Testis (tissue), 5 donors: ENCODE measurements around a stretch of chr5.

- PRO-cap, 3 experiments: no peak in any of the 3 experiments
- RAMPAGE, long total RNA, 2 experiments: no peak in any of the 2 experiments
Observed at GRCh38 chr5:151570066-151570387, 21.1 kb downstream of the FAT2 start.

GRCh38 chr5:151686326-151686483 is 510 bp downstream of the SPARC start:
- PRO-cap, 3 experiments: no peak in any of the 3 experiments
- RAMPAGE, long total RNA, 2 experiments: no peak in any of the 2 experiments
- RRBS: no CpG with 5 or more reads among the region's 3 CpGs

DNA sequence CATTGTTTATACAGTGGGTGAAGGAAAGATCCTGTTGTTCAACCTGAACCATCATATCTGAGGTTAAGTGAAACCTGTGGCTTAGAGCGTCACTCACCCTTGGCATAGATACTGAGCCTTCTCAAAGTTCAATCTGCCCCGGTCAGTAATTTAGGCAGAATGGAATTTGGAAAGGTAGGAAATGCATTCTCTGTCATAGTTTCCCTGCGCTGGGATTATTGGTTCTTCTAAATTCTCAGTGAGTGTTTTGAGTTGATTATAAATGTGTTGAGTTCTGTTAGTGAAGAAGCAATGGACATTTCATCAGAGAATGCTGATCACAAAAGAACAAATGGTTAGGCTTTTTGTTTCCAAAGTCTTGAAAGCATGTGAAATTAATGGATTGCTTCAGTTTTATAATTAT is 456.3 kb upstream of the NMUR2 start:
- PRO-cap, 3 experiments: no peak in any of the 3 experiments
- RAMPAGE, long total RNA, 2 experiments: no peak in any of the 2 experiments
- RRBS: no CpG with 5 or more reads among the region's 3 CpGs

GRCh38 chr5:153516309-153517001 is 26.0 kb downstream of the GRIA1 start:
- PRO-cap, 3 experiments: no peak in any of the 3 experiments
- RAMPAGE, long total RNA, 2 experiments: no peak in any of the 2 experiments
- RRBS: no CpG with 5 or more reads among the region's 6 CpGs

GRCh38 chr5:153859556-153859801 is 179.2 kb downstream of the FAM114A2 start:
- PRO-cap, 3 experiments: no peak in any of the 3 experiments
- RAMPAGE, long total RNA, 2 experiments: no peak in any of the 2 experiments
- RRBS: no CpG with 5 or more reads among the region's 1 CpG

- PRO-cap, 3 experiments: no peak in any of the 3 experiments
- RAMPAGE, long total RNA, 2 experiments: no peak in any of the 2 experiments
- RRBS: 2% methylated on average over 4 of the region's 53 CpGs
Observed at GRCh38 chr5:154189300-154190256, 955 bp upstream of the GALNT10 start.

DNA sequence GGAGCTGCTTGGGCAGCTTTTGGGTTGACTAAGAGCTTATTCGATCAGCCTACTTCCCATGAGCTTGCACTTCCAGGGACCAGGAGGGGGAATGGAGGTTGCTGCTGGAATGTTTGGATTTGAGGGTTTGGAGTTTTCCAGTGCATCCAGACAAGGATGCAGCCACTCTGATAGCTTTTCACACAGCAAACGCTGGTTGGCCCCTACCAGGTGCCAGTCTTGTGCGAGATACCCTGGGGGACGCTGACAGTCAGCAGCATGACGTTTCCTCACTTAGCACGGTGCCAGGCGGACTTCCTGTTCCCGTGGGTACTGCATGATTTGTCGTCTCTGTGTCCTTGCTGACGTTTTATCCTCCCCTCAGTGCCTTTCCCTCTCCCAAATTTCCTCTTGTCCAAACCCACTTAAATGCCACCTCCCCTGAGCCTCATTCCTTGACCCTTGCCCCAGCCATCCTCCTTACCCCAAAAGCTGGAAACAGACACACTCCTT is 60.7 kb upstream of the SAP30L start:
- PRO-cap, 3 experiments: no peak in any of the 3 experiments
- RAMPAGE, long total RNA, 2 experiments: no peak in any of the 2 experiments
- RRBS: no CpG with 5 or more reads among the region's 10 CpGs

- PRO-cap, 3 experiments: no peak in any of the 3 experiments
- RAMPAGE, long total RNA, 2 experiments: no peak in any of the 2 experiments
- RRBS: 3% methylated on average over 7 of the region's 24 CpGs
Observed at GRCh38 chr5:154479843-154480300, 1.8 kb upstream of the HAND1 start.

DNA sequence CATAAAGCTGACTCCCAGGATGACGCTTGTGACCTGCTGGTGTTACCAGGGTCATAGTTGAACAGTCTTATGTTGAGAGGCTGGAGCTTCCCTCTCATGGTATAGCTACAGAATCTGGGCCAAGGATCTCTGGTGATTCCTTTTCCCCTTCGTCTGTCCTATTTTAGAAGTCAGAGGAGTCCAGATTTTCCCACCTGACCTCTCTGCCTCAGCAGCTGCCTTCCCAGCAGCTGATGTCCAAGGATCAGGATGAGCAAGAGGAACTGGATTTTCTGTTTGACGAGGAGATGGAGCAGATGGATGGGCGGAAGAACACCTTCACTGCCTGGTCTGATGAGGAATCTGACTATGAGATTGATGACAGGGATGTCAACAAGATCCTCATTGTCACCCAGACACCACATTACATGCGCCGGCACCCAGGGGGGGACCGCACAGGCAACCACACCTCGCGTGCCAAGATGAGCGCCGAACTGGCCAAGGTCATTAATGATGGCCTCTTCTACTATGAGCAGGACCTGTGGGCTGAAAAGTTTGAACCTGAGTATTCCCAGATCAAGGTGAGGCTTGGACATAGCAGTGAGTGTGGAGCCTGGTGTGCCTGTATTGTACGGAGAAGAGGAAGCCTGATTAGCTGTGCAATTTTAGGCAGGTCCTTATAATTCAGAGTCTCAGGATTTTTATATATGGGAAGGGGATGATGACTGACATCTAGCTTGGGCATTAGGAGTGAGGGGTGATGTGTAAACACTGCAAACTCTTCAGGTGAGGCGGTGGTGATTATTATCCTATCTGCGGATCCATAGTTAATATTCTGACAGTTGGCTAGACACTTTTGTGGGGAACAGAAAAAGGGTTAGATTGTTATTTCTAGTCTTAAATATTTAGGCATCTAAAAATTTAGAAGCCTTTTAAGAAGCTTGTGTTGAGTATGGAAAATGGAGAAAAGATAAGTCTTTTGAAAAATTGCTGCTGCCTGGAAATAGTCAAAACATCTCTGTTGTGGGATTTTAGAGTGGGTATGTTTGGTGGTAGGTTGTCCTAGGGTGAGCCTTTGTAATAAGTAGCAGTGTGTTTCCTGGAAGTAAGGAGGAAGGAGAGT is 47.0 kb downstream of the LARP1 start:
- PRO-cap, 3 experiments: no peak in any of the 3 experiments
- RAMPAGE, long total RNA, 2 experiments: no peak in any of the 2 experiments
- RRBS: no CpG with 5 or more reads among the region's 14 CpGs

DNA sequence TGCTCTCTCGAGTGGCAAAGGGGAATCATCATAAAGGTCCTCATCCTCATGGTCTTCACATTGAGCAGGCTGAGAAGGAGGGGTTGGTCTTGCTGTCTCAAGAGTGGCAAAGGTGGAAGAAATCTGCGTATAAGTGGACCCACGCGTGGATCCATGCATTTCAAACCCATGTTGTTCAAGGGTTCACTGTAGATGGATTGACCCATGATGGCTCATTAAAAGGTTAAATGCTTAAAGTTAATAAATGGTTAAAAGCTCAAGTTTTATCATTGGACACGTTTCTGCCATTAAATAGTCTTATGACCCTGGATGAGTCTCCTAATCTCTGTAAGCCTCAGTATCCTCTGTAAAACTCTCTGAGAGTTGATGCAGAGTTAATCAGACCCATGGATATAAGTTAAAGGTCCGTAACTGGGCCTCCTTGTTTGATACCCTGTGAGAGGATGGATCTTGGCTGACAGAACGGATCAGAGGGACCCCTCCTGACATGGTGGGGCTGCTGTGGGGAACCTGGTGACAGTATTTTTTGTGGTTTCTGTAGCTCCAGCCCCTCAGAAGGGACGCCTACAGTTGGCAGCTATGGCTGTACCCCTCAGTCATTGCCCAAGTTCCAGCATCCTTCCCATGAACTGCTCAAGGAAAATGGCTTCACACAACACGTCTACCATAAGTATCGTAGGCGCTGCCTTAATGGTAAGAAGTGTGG is 44.9 kb downstream of the FAXDC2 start:
- PRO-cap, 3 experiments: no peak in any of the 3 experiments
- RAMPAGE, long total RNA, 2 experiments: no peak in any of the 2 experiments
- RRBS: no CpG with 5 or more reads among the region's 11 CpGs

DNA sequence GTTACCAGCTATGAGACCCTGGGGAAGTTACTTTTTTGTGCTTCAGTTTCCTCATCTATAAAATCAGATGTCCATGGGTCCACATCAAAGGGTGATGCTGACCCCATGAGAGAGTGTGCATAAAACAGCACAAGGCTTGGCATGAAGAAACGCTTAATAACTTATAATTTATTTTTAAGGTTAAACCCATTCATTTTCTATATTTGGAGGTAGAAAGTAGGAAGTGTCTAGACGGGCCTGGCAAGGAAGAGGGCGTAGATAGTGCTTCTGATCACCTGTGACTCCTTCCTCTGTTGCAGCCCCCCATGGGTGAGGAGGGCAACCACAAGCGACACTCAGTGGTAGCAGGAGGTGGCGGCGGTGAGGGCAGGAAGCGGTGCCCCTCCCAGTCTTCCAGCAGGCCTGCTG is 36.8 kb downstream of the FAXDC2 start:
- PRO-cap, 3 experiments: no peak in any of the 3 experiments
- RAMPAGE, long total RNA, 2 experiments: no peak in any of the 2 experiments
- RRBS: no CpG with 5 or more reads among the region's 7 CpGs

DNA sequence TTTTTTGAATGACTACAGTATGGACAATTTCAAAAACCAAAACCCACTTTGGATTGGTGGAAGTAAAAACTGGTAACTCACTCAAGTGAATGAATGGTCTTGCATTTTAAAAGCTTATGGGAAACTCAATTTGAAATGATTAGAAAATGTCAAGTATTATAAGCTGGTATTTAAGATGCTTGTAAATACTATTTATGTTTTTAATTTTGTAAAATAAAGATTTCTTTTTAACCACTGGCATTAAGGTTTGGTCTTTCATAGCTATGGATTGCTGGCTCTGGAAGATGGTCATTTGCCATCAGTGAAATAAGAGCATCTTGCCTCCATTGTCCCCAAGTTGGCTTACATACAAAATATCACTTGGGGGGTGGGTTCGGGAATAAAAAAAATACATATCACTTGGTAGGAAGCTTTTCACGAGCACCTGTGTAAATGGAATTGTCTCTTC is 18.1 kb downstream of the CNOT8 start:
- PRO-cap, 3 experiments: no peak in any of the 3 experiments
- RAMPAGE, long total RNA, 2 experiments: no peak in any of the 2 experiments
- RRBS: no CpG with 5 or more reads among the region's 2 CpGs

- PRO-cap, 3 experiments: no peak in any of the 3 experiments
- RAMPAGE, long total RNA, 2 experiments: no peak in any of the 2 experiments
- RRBS: no CpG with 5 or more reads among the region's 6 CpGs
Observed at GRCh38 chr5:154907532-154908025, 30.4 kb downstream of the GEMIN5 start.

- PRO-cap, 3 experiments: no peak in any of the 3 experiments
- RAMPAGE, long total RNA, 2 experiments: no peak in any of the 2 experiments
- RRBS: no CpG with 5 or more reads among the region's 4 CpGs
Observed at GRCh38 chr5:155156648-155157067, 143.1 kb downstream of the KIF4B start.

GRCh38 chr5:155192937-155193317 is 179.4 kb downstream of the KIF4B start:
- PRO-cap, 3 experiments: no peak in any of the 3 experiments
- RAMPAGE, long total RNA, 2 experiments: no peak in any of the 2 experiments
- RRBS: no CpG with 5 or more reads among the region's 4 CpGs

- PRO-cap, 3 experiments: no peak in any of the 3 experiments
- RAMPAGE, long total RNA, 2 experiments: no peak in any of the 2 experiments
- RRBS: no CpG with 5 or more reads among the region's 2 CpGs
Observed at GRCh38 chr5:155460453-155460949, 446.9 kb downstream of the KIF4B start.

GRCh38 chr5:157085849-157086282 is 23.0 kb downstream of the HAVCR2 start:
- PRO-cap, 3 experiments: no peak in any of the 3 experiments
- RAMPAGE, long total RNA, 2 experiments: no peak in any of the 2 experiments
- RRBS: no CpG with 5 or more reads among the region's 6 CpGs

- PRO-cap, 3 experiments: no peak in any of the 3 experiments
- RAMPAGE, long total RNA, 2 experiments: no peak in any of the 2 experiments
- RRBS: no CpG with 5 or more reads among the region's 4 CpGs
Observed at GRCh38 chr5:157203385-157203885, 22.8 kb downstream of the ITK start.

- PRO-cap, 3 experiments: no peak in any of the 3 experiments
- RAMPAGE, long total RNA, 2 experiments: no peak in any of the 2 experiments
- RRBS: no CpG with 5 or more reads among the region's 1 CpG
Observed at GRCh38 chr5:157252655-157253120, 13.2 kb upstream of the CYFIP2 start.

GRCh38 chr5:157257678-157258037 is 8.3 kb upstream of the CYFIP2 start:
- PRO-cap, 3 experiments: no peak in any of the 3 experiments
- RAMPAGE, long total RNA, 2 experiments: no peak in any of the 2 experiments
- RRBS: no CpG with 5 or more reads among the region's 1 CpG